ENCODE measurements around the genes PI4KA, FAM246A and ZNF280A.

GRCh38 chr22:20704137-20704339 is 69.9 kb upstream of the SERPIND1 start:
- RRBS = no CpG with 5 or more reads among the region's 30 CpGs

DNA sequence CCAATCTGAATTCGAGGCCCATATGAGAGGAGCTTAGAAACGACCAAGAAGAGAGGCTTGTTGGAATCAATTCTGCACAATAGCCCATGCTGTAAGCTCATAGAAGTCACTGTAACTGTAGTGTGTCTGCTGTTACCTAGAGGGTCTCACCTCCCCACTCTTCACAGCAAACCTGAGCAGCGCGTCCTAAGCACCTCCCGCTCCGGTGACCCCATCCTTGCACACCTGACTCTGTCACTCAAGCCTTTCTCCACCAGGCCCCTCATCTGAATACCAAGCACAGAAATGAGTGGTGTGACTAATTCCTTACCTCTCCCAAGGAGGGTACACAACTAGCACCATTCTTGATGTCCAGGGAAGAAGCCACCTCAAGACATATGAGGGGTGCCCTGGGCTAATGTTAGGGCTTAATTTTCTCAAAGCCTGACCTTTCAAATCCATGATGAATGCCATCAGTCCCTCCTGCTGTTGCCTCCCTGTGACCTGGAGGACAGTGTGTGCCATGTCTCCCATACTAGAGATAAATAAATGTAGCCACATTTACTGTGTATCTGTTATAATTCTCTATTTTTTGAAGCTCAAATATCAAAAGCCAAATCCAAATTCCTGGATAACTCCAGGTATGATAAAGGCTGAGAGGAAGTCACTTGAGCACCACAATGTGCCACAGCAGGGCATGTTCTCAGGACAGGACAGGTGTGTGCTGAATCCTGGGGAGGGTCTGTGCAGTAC is 13.4 kb downstream of the SERPIND1 start:
- RRBS = no CpG with 5 or more reads among the region's 6 CpGs

- RRBS = no CpG with 5 or more reads among the region's 2 CpGs
Observed at GRCh38 chr22:20843611-20844255, 14.9 kb downstream of the PI4KA start.

- RRBS = under 1% methylated on average over 25 of the region's 69 CpGs
Observed at GRCh38 chr22:20858195-20858939, at the start of gene PI4KA. Gene PI4KA, minus strand, starts transcription at chr22:20858811.

DNA sequence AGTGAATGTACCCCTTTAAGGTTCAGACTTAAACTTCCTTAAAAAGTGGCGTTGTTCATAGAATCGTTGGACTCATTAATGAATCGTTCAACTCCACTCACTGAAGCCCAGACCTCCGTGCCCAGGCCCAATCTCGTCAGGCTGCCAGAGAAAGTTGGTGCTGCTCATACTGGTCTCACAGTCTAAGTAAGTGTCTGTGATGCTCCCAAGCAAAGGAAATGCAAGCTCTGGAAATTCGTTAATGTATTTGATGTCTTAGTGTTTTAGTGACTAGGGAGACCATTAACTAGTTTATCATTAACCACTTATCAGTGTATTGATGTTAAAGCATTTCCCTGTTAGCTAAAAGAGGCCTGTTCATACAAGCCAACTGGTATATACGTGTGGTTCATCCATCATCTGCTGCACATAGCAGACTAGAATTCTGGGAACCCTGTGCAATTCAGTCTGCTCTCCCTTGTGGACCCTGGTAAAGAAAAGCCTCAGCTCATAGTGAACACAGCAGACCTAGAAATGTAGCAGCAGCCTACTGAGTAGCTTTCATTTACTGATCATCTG is 15.9 kb upstream of the AIFM3 start:
- RRBS = no CpG with 5 or more reads among the region's 7 CpGs

DNA sequence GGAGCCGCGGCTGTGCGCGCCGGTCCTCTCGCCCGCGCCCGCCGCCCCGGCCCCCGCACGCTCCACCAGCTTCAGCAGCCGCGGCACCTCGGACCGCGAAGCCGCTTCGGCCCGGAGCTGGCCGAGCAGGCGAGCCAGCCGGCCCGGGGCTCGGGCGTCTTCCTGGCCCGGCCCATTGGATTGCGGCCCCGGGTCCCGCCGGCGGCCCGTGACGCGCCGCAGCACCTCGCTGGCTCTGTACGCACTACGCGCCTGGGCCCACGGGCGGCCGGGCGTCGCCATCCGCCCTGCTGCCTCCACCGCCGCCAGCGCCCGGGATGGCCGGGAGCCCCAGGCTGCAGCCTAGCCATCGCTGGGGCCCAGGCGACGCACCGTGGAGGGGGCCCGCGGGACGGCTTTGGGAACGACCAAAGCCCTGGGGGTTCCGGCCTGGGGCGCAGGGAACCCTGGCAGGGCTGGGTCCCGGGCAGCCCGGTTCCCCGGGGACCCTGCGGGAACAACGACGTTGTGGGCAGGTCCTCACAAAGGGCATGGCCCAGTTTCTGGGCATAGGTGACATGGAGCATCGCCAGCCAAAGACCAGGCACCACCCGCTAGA is at the start of gene FAM246A:
TSS of gene FAM246A (minus strand) at position 282 of the 598 bp plus-strand sequence.
- RRBS = no CpG with 5 or more reads among the region's 70 CpGs

GRCh38 chr22:21624813-21626033 is 4.6 kb downstream of the YDJC start:
- RRBS = no CpG with 5 or more reads among the region's 15 CpGs

DNA sequence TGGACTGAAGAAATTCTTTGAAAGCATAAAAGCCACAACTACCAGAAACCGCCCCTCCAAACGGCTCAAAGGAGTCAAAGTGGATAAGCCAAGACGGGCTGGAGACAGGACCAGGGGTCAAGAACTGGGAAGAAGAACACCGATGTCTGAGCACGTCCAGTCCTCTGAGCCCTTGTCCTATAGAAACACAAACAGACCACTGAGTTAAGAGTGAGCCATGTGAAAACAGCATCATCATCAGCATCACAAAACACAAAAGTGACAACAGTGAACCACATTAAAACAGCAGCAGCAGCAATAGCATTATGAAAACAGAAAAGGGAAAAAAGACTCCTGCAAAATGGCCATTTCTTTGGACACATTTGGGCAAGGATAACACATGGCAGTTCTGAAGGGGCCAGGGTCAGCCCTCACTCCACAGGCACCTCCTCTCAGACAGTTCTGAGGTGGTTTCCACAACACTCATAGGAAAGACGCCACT is 28.5 kb upstream of the YPEL1 start:
- RRBS = no CpG with 5 or more reads among the region's 6 CpGs

DNA sequence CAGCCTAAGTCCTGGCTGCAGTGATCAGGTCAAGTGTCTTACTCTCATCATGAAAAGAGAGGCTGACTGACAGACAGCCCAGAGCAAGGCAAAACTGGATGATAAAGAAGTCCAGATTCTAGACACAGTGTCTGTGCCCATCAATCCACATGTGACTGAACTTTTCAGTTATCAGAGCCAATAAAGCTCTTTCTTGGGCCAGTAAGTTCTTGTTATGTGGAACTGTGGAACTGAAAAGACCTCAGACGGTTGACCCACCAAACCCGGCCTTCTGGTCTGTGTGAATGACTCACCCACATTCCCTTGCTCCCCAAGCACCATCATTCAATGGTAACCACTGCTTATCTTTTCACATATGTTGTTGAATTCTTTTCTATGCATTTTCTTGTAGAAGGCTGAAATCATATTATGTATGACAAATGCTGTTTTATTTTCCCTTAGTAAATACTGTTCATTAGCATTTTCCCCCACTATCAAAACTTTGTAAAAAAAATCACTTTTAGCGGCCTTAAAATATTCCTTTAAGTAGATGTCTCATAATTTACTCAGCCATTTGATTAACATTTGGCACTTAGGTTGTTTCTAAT is 43.4 kb upstream of the YPEL1 start:
- RRBS = no CpG with 5 or more reads among the region's 3 CpGs

- RRBS = no CpG with 5 or more reads among the region's 10 CpGs
Observed at GRCh38 chr22:21836205-21836643, 31.2 kb downstream of the MAPK1 start.

GRCh38 chr22:21937389-21937723 is 15.3 kb downstream of the PPM1F start:
- RRBS = no CpG with 5 or more reads among the region's 8 CpGs

- RRBS = no CpG with 5 or more reads among the region's 48 CpGs
Observed at GRCh38 chr22:21937724-21938522, 14.7 kb downstream of the PPM1F start.

DNA sequence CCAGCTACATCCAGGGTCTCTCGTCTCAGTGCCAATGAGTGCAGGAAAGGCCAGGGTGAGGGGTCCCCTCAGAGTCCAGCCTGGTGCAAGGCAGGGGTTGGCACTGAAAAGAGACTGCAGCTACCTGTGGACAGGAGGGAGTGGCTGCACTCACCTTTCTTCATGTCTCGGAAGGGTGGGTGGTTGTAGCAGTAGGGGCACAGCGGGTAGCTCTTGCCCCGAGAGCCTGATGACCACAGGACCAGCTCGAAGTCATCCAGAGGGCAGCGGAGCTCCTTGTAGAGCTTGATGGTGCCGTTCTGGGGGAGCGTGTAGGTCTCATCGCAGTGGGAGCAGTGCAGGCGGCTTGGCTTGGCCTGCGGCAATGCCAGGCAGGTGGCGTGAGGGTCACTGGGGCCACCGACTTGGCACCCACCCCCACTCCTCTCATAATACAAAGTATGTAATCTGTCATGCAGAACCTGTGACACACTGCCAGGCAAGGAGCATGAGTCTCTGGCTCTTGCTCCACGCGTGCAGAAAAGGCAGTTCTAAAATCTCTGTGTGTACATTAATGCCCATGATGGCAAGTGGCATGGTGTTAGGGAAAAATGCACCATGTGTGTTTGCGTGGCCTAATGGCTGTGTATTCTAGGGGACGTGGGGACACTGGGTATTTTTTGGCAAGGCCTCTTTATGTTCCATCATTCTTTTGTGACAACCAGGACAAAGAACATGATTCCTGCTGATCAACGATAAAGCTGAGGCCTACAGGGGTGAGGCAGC is 5.9 kb upstream of the PPM1F start:
- RRBS = no CpG with 5 or more reads among the region's 18 CpGs

DNA sequence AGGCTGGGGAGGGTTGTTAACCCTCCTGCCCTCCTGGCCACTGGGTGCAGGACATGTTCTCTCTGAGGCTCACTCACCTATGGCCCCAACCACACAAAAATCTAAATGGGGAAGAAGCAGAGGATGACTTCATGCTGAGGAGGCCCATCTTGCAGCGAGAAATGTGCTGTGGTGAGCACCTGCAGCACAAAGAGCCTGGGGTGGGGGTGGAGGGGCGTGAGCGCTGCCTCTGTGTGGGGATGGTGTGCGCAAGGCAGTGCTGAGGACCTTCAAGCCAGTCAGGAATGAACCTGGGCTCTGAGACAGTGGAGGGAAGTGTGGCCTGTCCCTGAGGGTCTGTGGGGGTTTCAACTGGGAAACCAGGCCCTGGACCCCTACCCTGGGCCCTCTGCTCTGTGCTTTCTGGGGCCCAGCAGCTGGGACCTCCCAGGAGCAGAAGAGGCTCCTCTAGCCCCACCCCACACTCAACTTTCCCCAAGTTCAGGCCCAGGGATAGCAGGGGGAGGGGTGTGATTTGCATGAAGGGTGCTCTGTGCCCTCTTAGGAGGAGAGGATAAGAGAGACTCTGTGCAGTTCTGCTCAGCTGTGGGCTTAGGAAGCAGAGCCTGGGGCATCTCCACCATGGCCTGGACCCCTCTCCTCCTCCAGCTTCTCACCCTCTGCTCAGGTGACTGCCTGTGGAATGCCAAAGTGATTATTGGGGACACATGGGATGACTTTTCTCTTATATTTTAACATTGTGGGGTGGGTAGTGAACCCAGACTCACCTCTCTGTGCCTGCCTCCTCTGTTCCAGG is 43.1 kb upstream of the TOP3B start:
- RRBS = no CpG with 5 or more reads among the region's 4 CpGs

- RRBS = no CpG with 5 or more reads among the region's 12 CpGs
Observed at GRCh38 chr22:22123818-22124205, 120.8 kb upstream of the VPREB1 start.

DNA sequence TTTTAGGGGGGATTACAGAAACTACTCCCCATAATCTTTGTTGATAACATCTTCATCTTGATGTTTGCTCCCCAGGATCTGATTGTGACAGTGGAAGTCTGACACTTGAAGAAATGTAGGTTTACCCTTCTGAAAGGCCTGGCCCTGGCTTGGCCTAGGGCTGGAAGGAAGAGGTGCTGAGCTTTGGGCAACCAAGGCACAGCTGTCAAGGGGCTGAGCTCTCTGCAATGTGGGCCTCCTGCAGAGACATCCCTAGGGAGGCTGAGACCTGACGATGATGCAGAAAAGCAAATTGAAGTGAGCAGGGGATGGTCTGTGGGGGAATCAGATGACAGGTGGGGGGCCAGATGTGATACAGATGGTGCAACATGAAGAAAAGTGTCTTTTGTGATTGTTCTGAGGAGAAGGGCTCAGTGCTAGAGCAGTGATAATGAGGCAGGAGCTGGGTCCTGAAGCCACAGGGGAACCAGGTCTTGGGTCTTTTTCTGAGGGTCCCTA is 80.1 kb upstream of the VPREB1 start:
- RRBS = no CpG with 5 or more reads among the region's 1 CpG

DNA sequence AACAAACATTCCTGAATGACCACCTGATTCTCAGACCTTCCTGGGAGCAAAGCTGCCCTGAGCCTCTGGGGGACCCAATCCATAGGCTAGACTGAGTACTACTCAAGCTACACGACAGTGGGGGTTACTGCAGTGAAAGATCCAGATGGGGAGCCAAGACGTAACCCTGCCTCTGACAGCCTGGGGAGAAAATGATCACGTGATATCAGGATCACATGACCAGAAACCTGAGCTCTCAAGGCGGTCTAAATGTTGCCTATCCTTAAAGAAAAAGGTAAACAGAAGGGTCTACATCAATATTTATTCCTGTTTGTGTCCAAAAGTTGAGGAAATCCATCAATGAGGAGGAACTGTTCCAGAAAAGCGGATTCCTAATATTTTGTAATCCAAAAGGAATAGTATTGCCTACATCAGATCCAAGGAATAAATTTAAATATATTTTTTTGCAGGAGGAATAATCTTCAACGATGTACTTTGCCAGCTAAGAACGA is 76.0 kb upstream of the VPREB1 start:
- RRBS = no CpG with 5 or more reads among the region's 7 CpGs

- RRBS = no CpG with 5 or more reads among the region's 3 CpGs
Observed at GRCh38 chr22:22214656-22215055, 29.9 kb upstream of the VPREB1 start.

GRCh38 chr22:22291042-22291425 is 46.4 kb downstream of the VPREB1 start:
- RRBS = no CpG with 5 or more reads among the region's 2 CpGs

DNA sequence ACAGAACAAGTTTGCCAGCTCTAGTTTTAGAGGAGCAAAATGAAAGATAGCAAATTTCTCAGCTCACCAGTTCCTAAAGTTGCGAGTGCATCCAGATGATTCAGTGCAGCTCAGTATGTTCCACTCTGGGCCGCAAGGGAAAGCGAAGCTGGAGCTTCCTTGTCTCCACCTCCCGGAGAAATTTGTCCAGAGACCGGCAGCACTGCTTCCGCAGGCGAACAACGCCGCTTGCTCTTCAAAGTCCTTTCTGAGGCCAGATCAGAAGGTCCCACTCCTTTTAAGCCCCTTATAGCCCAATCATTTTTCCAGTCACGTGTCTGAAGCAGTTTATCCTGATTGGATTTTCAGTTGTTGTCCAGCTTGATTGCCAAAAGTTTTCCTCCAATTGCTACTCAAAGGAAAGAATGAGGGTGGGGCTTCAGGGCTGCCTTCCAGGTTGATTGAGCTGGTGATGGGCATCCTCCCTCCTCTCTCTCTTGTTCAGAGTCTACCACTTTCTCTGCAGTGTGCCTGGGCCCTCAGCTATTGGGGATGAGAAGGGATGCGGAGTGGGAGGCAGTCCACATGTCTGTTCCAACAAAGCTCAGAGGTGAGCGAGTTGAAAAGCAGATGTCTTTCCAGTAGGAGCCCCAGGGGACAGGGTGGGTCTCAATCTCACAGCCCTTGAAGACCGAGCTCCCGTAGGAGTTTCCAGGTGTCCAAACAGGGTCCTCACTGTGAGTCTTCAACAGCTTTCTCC is at the start of gene ZNF280A:
TSS of gene ZNF280A (minus strand) at position 249 of the 739 bp plus-strand sequence.
- RRBS = no CpG with 5 or more reads among the region's 14 CpGs